Hematopoietic multipotent progenitor cell (in vitro differentiated cells): ENCODE measurements around the gene TOP1.

GRCh38 chr20:38201314-38201628 lies 36.2 kb upstream of the TGM2 start:
- CAGE, long polyA plus RNA: no peak

DNA sequence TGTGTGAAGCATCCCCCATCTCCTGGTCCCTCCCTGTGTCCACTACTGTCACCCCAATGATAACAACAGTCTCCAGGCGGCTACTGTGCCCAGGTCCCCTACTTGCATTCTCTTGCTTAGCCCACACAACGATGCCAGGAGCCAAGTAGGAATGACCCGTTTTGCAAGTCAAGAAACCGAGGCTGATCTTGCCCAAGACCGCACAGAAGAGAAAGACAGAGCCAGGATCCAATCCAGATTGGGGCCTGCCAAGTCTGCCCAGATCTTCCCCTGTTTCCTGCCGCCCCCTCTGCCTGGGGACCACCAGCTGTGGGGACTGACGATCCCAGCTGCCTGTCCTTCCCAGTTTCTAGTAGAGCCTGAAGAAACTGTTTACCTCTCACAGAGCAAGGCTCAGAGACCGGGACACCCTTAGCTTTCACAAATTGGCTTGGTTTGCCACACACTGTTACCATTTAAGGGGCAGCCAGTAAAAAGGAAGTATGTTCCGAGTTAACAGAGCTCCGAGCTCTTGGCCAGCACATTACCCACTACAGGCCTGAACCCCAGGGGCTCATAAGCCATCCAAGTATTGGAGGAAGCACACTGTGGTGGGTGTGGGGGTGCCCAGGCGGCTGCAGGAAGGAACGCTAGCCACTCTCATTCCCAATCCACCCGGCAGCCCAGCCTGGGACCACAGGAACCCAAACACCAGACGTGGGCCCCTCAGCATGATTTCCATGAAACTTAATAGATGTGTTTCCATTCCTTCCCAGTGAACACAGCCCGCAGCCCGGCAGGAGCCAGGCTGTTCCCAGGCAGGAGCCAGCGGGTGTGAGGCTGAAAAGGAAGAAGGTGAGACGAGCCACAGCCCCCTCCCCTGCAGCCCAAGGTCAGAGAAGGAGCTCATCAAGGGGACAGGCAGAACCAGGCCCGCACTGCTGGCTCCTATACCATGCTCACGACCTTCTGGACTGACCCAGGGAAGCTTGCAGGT lies 8.0 kb downstream of the KIAA1755 start:
- CAGE, long polyA plus RNA: no peak

- CAGE, long polyA plus RNA: no peak
Measured at GRCh38 chr20:38271142-38271562, 10.6 kb upstream of the KIAA1755 start.

- CAGE, long polyA plus RNA: start-site peak on the minus strand at chr20:38435307-38435363, 413 reads
Measured at GRCh38 chr20:38434704-38435687, 37.6 kb upstream of the RALGAPB start.

GRCh38 chr20:38449104-38449751 lies 23.4 kb upstream of the RALGAPB start:
- CAGE, long polyA plus RNA: no peak

DNA sequence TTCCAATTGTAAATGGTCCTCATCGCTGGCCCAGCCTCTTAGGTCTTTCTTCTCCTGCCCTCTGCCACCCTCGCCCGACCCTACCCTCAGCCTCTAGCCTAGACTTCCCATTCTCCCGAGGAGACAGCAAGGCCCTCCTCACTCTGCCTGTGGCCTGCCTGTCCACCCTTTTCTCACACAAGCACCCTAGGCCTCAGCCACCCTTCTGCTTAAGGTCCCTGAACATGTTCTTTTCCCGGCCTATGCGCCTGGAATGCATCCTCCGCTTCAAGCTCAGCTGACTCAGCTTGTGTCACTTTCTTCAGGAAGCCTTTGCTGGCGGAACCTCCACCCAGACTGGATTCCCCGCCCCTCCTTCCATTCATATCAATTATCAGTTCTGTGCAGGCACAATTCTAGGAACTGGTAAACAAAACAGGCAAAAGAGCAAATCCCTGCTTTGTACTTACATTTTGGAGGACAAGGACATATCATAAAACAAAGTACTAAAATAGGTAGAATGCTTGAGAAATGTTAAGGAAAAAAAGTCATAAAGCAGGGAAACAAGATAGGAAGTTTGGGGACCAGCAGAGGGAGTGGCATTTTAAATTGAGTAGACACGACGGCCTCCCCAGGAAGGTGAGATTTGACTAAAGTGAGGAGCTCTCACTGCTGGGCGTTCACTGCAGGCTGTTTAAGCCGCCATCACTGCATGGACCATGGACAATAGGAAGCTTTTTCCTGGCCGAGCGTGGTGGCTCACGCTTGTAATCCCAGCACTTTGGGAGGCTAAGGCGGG lies 19.6 kb upstream of the RALGAPB start:
- CAGE, long polyA plus RNA: no peak

- CAGE, long polyA plus RNA: no peak
Measured at GRCh38 chr20:38539746-38540122, 41.3 kb upstream of the ADIG start.

DNA sequence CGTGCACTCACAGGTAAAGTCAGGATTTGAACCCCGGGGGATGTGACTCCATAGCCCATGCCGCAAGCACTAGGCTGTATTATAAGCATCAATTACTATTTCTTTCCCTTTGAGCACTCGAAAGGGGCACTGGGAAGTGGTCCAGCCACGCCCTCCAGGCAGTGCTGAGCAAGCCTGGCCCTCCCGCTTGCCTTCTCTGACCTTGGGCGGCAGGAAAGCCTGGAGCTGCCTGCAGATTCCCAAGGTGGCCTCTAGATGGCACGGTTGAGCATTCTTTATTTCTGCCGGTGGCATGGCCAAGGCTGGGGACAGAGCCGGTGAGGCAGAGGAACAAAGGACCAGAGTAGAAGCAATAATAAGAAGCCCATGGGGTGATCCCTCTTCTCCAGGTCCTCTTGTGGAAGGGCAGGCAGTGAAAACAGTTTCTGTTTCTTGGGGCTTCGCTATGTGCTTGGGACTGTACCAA lies 52.6 kb downstream of the ADIG start:
- CAGE, long polyA plus RNA: no peak

- CAGE, long polyA plus RNA: no peak
Measured at GRCh38 chr20:38727205-38727589, 2.9 kb downstream of the SLC32A1 start.

GRCh38 chr20:38985486-38986371 lies 23.6 kb downstream of the DHX35 start:
- CAGE, long polyA plus RNA: no peak

DNA sequence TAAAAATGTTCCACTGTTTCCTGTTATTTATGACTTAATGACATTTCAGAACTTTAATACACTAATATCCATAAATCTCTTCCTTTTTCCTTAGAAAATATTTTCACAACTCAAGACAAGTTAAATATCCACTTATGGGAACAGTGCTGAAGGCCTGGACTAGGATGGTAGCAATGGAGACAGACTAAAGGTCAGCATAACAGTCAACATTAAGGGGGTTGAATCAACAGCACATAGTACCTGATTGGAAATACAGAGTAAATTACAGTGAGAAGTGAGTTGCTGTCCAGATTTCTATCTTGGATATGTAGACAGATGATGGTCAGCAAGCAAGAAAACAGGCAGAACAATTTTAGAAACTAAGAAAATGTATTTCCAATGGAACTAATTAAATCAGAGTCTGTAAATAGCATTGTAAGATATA lies 682.9 kb downstream of the MAFB start:
- CAGE, long polyA plus RNA: no peak

DNA sequence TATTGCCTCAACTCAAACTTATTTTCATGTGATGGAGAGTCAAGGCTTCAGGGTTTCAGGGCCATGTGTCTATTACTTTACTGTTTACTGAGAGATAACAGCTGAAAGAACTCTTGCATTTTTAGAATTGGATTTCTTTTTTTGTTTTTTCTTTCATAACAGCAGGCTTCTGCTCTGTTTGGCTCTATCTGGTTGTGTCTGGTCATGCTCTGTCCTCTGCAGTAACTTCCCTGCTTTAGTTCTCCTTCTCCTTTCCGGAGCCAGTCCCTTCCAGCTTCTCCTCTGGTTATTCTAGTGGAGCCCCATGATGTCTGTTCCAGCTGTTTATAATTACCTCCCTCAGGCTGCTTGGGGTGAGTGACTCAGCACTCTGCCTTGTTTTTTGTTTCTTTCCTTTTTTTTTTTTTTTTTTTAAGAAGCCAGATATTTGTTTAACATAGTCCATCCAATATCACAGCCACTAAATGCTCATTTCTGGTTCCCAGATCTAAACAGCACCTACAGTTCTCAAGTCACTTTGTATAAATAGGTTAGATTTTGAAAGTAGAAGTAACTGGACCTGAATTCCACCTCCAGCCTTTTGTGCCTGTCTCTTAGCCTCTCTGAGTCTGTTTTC lies 409.6 kb downstream of the MAFB start:
- CAGE, long polyA plus RNA: no peak

- CAGE, long polyA plus RNA: no peak
Measured at GRCh38 chr20:40470435-40471074, 218.5 kb downstream of the MAFB start.

- CAGE, long polyA plus RNA: no peak
Measured at GRCh38 chr20:40503065-40503547, 185.9 kb downstream of the MAFB start.

GRCh38 chr20:40691418-40692302 lies 2.6 kb upstream of the MAFB start:
- CAGE, long polyA plus RNA: no peak

DNA sequence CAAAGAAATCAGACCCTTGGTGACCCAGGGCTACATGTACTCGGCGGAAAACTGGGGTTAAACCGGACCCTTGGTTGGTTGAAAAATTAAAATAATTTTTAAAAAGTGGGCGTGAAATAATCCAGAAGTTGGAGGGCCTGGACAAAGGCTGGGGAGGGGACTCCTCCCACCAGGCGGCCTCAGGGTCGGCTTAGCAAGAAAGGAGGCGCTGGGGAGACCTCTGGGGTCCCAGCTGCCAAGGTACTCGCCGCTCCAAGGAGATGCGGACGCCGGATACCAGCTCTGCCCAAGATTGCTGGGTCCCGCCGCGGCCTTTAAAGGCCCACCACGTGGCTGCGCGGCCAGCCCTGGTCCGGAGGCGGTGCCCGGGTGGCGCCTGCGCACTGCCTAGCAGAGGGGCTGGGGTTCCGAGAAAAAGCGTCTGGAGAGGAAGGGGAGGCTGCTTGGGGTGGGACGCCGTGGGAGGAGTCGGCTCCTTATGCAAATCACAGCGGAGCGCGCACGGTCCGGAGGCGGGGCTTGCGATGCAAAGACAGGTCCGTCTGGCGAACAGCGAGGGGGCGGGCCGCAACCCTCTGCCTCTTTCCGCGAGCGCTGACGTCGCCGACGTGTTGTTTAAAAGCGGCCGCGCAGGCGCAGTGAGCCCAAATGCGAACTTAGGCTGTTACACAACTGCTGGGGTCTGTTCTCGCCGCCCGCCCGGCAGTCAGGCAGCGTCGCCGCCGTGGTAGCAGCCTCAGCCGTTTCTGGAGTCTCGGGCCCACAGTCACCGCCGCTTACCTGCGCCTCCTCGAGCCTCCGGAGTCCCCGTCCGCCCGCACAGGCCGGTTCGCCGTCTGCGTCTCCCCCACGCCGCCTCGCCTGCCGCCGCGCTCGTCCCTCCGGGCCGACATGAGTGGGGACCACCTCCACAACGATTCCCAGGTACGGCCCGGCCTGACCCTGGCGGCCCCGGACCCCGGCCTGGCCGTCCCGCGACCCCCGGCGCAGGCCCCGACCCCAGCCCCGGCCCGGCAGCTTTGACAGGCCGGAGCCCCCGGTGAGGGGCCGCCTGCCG lies at the start of gene TOP1:
Gene TOP1, plus strand, starts transcription at position 646 of the 1,057 bp plus-strand sequence.
- CAGE, long polyA plus RNA: no peak

GRCh38 chr20:41095220-41096090 lies 41.9 kb upstream of the PLCG1 start:
- CAGE, long polyA plus RNA: no peak

GRCh38 chr20:41158339-41158961 lies 21.1 kb downstream of the PLCG1 start:
- CAGE, long polyA plus RNA: no peak

DNA sequence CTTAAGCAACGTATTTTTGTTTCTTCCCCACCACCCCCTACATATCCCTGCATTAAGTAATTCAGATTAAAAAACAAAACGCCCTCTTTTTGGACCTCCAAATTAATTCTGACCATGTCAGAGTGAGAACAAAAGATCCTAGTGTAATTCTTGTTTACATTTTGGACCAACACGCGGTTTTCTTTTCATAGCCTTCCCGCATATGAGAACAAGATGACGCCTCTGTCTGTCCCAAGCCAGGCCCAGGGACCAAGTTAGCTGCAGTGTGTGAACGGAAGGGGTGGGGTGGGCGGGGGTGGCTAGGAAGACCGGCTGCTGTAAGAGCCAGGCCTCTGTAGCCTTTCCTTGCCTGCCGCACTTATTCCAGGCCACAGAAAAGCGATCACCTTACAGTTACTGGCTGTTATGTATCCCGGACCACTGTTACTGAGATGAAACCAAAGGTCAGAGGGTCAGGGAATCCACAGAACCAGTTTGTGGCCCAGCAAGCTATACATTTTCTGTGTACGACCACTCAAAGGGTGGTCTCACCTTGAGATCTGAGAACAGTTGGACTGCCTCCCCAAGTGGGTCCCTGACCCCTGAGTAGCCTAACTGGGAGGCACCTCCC lies 68.0 kb downstream of the PLCG1 start:
- CAGE, long polyA plus RNA: no peak

DNA sequence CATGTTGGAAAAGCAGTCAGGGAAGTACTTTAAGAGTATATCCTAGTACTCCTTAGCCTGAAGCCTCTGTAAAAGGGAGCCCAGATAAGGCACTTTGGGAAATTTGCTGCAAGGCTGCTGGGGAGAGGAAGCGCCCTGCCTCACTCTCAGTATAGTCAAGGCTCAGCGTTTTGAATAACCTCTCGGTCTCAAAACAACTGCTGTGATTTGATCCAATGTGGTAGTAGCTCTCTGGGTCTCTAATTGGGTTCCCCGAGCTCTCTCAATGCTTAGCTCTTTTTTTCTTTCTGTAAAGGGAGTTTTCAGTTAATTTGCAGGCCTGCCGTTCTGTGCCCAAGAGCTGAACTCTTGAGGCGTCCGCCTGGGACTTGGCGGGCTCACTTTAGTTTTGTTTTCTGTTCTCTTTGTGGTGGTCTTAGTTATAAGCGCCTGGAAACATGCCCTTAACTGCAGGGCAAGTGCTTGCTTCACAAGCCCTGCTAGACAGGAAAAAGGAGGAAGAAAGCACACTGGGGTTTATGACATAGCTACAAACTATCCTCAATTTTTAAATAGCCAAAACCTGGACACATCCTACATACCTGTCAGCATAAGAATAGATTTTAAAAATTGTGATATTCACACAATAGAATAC lies 41.1 kb downstream of the ZHX3 start:
- CAGE, long polyA plus RNA: no peak